Mesenchymal stem cell of Wharton's jelly (primary cell): ENCODE results near the gene TMX4.

DNA sequence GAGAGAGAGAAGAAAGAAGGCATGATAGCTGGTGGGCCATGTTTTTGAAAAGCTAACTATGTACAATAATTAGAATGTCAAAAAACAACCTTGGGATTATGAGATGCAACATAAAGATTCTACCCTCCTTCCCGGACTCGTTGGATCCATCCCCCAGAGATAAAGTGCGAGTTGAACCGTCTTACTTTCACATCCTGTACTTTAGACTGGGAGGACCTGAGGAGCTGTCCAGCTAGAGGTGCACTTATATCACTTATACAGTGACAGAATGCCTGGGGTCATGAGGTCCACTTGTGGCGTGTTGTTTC lies 2.0 kb downstream of the CDS2 start:
- CAGE, long polyA plus RNA, result no peak

DNA sequence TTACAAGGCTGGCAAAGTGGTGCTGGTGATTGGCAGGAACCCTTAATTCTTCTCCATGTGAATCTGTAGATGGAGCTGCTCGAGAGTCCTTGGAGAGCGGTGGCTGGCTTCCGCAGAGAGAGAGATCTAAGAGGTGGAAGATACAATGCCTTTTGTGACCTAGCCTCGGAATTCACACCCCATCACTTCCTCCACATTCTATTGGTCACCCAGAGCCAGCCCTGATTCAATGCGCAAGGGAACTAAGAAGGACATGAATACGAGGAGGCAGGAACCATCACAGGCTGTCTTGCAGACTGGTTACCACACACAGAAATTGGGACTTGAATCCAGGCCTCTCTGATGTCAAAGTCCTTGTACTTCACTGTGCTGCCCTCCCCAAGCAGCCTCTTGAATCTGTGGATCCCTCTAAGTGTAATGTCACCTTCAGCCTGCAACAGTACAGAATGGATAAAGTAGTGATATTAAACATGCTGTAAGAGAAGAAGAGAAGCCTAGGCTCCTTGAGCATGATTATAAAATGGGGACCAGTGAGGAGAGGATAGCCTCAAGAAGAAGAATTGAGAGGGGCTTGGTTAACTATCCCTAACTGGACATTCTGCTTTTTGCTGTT lies 129.0 kb upstream of the PROKR2 start:
- CAGE, long polyA plus RNA, result no peak

DNA sequence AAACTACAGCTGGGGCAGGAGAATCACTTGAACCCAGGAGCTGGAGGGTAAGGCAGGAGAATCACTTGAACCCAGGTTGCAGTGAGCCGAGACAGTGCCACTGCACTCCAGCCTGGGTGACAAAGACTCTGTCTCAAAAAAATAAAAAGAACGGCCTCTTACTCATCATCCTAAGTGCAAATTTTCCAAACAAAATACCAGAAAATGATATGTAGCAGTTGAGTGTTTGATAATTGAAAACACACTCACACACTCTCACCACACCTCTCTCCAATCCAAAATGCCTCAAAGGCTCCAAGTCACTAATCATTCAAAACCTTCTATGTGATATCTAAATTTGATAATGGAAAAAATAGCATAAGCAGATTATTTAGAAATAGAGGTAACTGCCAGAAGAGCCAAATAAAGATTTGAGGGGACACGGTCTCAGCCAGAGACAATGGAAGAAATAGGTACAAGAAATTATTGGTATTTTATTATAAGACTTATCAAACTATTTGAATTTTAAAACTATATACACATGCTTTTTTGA lies 59.1 kb downstream of the GPCPD1 start:
- CAGE, long polyA plus RNA, result no peak

DNA sequence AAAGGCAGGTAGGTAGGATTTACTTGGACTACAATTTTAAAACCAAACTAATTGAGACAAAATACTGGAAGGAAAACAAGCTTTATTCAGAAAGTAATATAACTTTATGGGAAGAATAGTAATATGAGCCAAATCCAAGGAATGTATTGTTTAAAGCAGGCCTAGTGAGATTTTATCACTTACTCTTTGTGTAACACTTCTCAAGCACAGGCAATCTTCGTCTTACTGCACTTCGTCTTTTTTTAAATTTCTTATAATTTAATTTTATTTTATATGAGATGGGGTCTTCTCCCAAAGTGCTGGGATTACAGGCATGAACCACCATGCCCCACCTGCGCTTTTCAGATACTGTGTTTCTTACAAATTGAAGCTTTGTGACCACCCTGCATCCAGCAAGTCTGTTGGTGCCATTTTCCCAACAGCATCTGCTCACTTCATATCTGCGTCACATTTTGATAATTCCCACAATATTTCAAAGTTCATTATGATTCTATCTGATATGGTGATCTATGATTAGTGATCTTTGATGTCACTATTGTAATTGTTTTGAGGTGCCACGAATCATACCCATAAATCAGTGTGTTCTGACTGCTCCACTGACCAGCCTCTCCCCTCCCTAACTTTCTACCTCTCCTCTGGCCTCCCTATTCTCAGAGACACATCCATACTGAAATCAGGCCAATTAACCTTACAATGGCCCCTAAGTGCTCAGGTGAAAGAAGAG lies 57.9 kb downstream of the GPCPD1 start:
- CAGE, long polyA plus RNA, result no peak

DNA sequence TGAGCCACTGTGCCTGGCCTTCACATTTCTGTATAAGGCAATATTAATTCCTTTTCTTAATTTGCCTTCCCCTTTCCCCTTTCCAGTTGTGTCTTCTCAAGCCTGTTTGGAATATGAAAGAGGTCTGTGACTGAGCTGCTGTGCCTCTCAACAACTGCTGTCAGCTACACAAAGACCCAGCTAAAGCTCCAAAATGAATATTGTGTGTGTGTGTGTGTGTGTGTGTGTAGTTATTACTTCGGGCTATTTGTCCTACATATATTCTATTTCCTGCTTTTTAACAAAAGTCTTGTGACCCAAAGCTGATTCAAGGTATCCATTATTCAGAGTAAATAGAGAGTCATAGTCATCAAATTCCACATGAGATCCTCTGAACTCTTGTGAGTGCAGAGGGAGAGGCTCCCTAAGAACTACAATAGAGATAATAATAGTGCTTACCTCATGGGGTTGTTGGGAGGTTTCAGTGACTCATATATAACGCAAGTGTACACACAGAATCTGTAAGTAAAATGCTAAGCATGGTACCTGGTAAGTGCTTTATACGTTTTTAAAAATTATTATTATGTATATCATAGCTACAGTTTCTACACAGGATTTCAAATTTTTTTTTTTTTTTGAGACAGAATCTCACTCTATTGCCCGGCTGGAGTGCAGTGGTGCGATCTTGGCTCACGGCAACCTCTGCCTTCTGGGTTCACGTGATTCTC lies 43.7 kb upstream of the GPCPD1 start:
- CAGE, long polyA plus RNA, result no peak

GRCh38 chr20:5753258-5753953 lies 3.2 kb downstream of the SHLD1 start:
- CAGE, long polyA plus RNA, result no peak

DNA sequence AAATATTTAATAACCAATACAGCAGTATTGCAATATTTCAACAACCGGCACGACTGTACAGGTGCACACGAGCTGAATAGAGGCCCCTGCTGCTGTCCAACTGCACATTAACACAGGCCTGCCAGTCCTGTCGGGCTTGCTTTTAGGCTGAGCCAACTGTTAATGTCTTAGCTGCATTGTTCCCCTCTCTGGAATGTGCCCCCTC lies 31.6 kb downstream of the SHLD1 start:
- CAGE, long polyA plus RNA, result no peak

DNA sequence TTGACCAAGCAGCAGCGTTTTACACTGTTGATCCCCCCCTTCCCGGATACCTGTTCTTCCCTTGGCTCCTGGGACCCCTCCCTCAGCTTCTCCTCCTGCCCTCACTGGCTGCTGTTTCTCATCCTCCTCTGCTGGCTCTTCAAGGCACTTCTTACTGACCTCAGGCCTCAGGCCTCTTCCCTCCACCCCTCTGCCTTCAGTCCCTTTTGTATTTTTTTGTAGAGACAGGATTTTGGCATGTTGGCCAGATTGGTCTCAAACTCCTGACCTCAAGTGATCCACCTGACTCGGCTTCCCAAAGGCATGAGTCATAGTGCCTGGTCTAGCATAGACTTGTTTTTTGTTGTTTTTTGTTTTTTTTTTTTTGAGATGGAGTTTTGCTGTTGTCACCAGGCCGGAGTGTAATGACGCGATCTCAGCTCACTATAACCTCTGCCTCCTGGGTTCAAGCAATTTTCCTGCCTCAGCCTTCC lies 72.9 kb downstream of the SHLD1 start:
- CAGE, long polyA plus RNA, result no peak

DNA sequence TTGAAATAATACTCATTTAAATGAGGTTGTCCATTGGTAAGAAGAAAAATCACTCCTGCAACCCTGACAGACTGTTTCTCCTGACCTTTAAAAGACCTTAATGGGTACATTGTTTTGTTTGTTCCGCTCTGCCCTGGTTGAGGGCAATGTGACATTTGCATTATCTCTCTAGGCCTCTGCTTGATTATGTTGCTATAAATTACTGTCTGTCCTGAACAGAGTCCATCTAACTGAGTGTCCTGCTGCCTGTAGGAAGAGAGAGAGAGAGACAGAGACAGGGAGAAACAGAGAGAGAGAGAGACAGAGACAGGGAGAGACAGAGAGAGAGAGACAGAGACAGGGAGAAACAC lies 78.0 kb upstream of the CHGB start:
- CAGE, long polyA plus RNA, result no peak

GRCh38 chr20:6007001-6007534 lies 1.1 kb downstream of the CRLS1 start:
- CAGE, long polyA plus RNA, result no peak

DNA sequence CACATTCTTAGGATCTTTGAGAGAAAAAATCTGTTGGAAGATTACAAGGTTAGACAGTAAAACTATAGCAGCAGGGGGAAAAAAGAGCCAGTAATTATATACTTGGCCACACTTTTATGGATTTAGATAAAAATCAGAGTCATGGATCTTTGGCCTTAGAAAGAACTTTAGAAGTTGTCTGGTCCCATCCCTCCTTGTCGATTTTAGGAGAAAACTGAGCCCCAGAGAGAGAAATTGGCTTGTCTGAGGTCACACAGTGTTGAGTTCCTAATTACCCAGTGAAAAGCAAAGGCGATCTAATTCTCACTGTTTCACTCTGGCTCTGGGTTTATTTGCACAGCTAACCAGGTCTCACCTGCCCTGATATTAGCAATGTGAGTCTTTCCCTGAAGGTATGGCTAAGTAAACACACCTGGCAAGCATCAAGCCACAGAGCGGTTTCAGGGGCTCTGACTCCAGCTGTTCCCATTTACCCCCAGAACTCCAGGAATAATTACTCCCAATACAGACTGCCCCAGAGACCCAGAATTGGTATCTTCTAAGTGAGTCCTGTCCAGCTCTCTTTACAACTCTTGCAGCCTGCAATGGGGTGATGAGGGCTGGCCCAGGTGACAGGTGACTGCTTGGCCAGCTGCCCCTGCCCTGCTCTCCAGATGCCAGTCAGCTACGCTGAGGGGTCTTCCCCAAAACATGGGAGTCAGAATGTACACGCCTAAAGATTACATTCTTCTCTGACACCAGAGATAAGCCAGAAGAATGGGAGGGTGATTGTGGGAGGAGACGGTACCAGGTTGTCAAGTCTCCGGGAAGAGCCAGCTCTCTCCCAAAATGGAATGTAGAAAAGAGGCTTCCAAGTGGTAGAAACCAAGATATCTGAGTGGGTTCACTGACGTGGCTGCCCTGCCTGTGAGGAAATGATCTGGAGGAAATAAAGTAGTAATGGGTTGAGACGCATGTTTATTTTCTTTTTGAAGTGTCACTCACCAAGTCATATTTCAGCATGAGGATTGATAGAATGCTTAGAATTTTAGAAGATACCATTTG lies 4.9 kb upstream of the LRRN4 start:
- CAGE, long polyA plus RNA, result no peak

DNA sequence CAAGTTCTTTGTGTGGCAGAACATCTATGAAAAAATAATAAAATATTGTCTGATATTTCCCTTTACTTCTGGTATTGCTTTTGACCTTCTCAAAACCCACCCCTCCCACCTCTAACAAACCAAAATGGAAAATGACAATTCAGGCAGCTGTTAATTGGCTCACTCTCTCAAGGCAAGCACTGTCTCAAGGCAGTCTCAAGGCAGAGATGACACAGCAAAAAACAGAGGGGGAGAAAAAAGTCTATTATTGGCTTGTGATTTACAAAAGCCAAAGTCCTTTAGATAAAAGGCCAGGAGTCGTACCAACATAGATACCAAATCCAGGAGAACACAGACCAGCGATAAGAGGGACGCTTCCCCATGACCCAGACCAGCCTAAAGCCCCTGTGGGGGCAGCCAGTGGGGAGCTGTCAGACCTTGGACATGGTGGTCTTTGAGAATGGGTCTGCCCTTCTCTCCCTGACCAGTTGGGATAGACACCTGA lies 22.0 kb upstream of the LRRN4 start:
- CAGE, long polyA plus RNA, result no peak

DNA sequence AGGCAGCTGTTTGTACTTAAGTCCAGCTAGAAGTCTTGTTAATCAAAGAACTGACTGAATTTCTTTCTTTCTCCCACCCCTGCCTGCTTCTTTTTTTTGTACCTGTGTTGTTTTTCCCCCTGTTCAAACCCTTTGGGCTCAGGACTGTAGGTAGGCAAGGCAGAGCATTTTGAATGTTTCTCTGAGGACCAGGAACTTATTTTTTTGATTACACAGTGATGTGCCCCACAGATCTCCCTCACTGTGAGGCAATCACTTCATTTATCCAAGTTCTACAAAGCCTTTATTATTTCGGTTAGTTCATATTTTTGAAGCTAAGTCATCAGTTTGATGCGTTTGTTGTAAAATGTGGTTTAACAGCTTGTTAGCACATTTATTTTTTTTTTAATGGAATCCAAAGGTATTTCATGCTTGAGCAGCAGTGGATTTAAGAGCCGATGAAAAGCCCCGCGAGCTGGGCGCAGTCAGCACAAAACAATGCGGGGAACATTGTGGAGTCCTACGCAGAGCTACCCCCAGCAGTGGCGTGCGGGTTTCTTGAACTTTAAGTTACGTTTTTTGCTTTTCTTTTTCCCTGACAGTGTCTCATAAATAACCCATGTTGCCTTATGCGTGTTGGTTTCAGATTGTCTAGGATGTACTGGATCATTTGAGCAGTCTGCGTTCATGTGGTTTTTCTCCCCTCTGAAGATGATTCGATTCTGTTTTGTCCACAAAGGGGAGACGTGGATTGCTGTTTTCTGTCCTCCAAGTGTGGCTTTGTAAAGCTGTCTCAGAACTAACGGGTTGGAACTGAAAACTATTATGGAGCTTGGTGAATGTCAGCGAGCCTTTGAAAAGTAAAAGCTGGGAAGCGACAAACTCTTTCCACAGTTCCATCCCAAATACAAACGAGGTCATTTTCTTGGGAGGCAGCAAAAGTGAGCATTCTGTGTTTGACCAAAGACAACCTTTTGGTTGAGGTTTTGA lies 233.6 kb upstream of the BMP2 start:
- CAGE, long polyA plus RNA, result no peak

DNA sequence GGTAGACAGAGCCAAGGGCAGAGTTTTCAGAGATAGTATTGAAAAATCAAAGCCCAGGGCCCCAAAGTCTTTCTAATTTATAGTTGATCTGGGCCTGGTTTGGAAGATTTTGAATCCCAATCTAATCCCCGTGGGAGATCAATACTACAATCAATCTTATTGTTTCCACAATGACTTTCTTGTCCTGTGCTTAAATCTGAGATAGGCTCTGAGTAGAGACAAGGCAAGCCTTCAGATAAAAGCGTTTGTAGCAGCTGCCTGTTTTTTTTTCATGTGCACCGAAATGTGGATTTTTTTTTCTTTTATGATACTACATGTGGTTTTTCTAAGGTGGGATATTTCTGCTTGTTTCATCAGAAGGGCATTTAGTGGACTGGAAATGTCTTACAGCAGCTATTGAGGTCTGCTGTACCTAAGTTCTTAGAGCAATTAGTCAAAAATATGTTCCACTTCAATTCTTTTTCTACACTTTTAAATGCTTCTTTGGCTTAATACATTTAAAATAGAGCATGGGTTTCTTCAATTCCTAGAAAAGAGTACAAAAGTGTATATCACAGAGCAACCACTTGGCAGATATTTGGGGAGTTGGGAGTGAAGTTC lies 3.5 kb downstream of the BMP2 start:
- CAGE, long polyA plus RNA, result no peak

DNA sequence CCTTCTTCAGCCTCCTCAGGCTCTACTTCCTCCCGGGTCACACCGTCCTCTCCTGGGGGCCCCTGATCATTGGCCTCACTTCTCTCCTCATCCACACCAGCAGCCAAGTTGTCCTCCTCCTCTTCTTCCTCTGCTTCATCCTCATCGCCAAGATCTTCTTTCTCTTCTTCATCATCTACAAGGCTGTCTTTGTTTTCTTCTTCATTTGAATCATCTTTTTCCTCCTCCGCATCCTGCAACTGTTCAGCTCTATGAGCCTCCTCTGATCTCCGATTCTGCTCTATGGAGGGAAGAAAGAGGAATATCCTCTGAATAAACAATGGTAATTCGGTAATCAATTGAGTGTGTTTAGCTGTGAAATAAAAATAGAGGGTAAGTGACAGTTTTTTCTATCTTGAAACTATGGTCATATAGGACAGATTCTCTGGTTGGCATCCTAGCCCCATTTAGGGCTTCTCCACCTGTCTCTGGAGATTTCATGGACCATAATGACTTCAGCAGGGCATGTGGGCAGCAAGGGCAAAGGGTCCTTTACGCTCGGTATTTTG lies 37.1 kb downstream of the TMX4 start:
- CAGE, long polyA plus RNA, result no peak

GRCh38 chr20:8019333-8020072 lies at the start of gene TMX4:
Gene TMX4, minus strand, starts transcription at chr20:8019761.
- CAGE, long polyA plus RNA, result no peak

- CAGE, long polyA plus RNA, result no peak
Measured at GRCh38 chr20:8096292-8096644, 35.8 kb upstream of the PLCB1 start.

- CAGE, long polyA plus RNA, result no peak
Measured at GRCh38 chr20:9233994-9234627, 165.2 kb downstream of the PLCB4 start.

DNA sequence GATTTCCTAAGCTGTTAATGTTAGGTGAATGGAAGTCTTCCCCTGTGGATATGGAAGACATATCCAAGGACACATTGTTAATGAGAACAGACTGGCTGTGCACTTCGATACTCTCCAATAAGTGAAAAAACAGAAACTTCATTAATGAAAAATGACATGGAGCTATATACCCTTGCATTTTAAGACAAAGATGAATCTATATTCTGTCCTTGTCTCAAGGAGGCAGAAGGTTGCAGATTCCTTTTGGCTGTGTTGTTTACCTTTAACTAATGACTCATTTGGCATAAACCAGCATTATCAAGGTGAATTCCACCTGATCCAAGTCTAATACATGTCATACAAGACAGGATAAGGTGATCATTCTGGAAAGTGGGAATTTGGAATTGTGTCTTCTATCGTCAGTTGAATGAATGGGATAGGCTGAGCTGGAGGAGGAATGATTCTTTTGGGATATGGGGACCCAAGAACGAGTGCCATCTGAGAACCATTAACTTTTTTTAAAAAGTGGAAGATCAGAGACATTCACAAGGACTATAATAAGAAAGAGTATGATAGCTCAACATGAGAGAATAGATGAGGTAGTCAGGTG lies 192.9 kb downstream of the PLCB4 start:
- CAGE, long polyA plus RNA, result no peak

GRCh38 chr20:9279881-9280519 lies 211.1 kb downstream of the PLCB4 start:
- CAGE, long polyA plus RNA, result no peak